Neuron (in vitro differentiated cells): ENCODE results near the genes HNRNPA2B1, HOXA4 and HOXA7.

GRCh38 chr7:26189238-26189449 lies 11.4 kb downstream of the HNRNPA2B1 start:
- PRO-cap: no peak

- PRO-cap: no peak
These were observed 10.0 kb downstream of the HNRNPA2B1 start for GRCh38 chr7:26190470-26190962.

- PRO-cap: no peak
These were observed 8.7 kb downstream of the HNRNPA2B1 start for GRCh38 chr7:26191809-26192321.

- PRO-cap: no peak
These were observed 8.0 kb downstream of the HNRNPA2B1 start for GRCh38 chr7:26192322-26193155.

- PRO-cap: no peak
These were observed 3.1 kb downstream of the HNRNPA2B1 start for GRCh38 chr7:26197289-26198075.

- PRO-cap: bidirectional peak, plus-strand start at chr7:26200993, minus-strand start at chr7:26200746
These were observed at the start of gene HNRNPA2B1 for GRCh38 chr7:26200468-26200856. TSS of gene HNRNPA2B1 (minus strand) at chr7:26200746.

DNA sequence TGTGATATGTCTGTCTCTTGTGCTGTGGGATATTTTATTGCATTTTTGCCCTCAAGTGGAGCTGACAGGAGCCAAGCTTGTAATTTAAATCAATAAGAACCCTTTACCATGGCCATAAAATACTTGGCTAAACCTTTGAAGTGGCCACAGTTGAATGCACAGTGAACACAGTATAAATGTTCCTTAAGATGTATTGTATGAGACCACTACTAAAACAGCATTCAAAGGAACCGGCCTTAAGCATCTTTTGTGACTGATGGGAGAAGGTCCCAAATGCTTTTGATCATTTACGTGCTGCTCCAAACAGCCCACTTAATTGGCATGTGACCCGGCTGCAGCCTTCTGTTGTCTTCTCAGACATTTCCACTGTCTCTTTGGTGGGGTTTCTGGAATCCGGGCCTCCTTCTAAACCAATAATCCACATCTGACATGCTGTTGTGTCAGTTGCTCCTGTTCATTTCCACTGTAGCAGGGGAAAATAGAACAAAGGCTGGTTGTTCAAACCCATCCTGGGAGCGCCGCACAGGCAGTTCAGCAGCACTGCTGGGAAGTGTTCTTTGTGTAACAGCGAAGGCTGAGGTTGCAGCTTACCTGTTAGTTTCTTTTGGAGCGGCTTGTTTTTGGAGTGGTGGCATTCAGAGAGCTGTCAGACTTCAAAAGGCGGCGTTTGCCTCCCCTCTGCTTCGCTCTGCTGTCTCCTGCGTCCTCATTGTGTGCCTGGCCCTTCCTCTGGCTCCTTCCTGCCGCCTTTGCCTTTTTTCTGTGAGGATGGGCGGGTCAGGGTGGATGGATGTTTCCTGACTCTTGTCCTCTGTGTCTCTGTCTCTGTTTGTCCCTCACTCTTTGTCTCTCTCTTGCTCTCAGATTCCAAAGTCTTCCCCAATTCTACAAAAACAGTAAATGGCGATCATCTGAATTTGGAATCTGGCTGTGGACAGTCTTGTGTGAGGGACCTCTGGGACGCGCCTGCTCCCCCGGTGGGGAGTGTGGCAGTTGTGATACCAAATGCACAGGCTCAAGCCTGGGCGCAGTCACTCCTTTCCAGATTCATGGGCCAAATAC lies 149.4 kb downstream of the SNX10 start:
- PRO-cap: bidirectional peak, plus-strand start at position 501 of the sequence, minus-strand start at position 281 of the sequence; bidirectional peak, plus-strand start at position 1,008 of the sequence, minus-strand start at position 764 of the sequence

DNA sequence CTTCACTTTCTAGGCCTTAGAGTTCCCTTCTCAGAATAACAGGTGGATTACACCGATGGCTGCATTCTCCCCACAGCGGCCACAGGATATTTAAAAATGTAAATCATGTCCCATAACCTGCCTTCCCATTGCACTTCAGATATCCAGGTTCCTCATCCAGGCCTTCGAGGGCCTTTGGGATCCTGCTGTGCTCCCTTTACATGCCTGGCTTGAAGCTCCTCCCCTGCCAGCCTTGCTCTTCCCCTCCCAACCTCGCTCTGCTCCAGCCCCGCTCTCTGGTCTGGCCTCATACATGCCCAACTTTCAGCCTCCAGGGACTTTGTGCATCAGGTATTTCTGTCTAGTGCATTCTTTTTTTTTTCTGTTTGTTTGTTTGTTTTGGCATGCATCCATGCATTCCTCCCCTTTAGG lies 160.3 kb downstream of the SNX10 start:
- PRO-cap: no peak

- PRO-cap: no peak
These were observed 226.3 kb downstream of the SKAP2 start for GRCh38 chr7:26638066-26638455.

- PRO-cap: no peak
These were observed 9.7 kb upstream of the HOXA2 start for GRCh38 chr7:27112016-27112715.

DNA sequence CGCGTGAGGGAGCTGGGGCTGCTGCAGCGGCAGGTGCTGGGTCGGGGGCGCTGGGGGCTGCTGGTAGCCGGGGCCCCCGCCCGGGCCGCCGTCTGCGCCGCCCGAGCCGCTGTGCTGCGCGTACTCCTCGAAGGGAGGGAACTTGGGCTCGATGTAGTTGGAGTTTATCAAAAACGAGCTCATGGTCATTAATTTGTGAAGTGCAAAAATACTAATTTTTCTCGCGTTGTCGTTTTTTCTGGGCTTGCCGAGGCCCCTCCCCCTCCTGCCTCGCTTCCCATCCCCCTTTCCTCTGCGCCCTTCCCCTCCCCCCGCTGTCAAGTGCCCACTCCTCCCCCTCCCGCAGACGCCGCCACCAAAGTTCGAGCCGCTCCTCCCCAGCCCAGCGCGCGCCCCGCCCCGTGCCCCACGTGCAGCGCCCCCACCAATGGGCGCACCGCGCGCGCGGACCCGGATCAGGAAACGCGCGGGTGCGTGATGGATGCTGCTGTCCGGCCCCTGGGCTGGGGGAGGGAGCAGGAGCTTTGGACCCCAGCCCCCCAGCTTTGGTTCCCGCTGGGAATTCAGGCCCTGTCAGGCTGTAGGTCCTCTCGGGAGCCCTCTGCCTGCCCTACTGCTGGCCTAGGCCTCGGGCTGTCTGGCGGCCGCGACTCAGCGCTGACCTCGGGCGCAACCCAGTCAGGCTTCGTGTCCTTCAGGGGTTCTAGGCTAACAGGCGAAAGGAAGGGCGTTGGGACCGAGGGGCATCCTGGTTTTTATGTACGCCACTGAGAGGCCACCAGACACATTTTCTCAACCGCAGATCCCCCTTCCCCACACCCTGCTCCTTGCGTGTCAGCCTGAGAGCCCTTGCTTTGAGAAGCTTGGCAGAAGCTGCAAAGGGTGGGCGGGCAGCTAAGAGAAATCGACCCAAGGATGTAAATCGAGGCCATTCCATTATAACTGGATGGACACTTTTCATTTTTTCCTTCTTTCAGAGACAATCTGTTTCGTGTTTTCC lies at the start of gene HOXA4:
TSS of gene HOXA4 (minus strand) at position 213 of the 1,000 bp plus-strand sequence.
- PRO-cap: unidirectional peak, plus-strand start at position 455 of the sequence

DNA sequence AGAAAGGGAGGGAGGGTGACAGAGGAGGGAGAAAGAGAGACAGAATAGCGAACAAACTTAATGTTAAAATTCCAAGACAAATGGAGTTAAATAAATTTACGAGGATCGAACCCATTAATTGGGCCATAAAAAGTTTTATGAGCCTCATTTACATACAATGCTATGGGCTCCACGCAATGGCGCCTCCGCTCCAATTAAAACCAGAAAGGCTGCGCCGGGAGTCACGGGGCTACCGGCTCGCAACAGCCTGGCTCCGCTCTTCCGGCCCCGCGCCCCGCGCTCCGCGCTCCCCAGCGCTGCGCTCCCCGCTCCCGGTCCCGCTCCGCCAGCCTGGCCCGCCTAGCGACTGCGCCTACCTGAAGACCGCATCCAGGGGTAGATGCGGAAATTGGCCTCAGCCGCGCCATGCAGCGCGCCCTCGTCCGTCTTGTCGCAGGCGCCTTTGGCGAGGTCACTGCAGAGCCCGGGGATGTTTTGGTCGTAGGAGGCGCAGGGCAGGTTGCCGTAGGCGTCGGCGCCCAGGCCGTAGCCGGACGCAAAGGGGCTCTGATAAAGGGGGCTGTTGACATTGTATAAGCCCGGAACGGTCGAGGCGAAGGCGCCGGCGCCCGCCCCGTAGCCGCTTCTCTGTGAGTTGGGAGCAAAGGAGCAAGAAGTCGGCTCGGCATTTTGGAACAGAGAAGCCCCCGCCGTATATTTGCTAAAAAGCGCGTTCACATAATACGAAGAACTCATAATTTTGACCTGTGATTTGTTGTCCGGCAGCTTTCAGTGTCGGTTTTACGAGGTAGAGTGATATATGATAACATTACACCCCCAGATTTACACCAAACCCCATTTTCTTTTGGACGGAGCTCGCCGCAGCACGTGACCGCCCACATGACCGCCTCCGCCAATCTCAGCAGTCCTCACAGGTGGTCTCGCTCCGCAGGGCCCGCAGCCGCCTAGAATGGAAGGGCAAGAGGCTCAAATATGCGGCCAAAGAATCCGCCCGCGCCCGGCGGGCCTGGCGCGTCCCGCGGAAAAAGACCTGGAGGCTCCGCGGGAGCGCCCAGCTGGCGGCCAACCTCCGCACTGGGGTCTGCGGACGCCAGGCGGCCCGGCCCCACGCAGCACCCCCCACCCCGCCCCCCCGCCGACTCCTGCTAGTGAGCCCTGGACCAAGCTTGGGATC lies at the start of gene HOXA7:
TSS of gene HOXA7 (minus strand) at position 865 of the 1,174 bp plus-strand sequence.
- PRO-cap: no peak

DNA sequence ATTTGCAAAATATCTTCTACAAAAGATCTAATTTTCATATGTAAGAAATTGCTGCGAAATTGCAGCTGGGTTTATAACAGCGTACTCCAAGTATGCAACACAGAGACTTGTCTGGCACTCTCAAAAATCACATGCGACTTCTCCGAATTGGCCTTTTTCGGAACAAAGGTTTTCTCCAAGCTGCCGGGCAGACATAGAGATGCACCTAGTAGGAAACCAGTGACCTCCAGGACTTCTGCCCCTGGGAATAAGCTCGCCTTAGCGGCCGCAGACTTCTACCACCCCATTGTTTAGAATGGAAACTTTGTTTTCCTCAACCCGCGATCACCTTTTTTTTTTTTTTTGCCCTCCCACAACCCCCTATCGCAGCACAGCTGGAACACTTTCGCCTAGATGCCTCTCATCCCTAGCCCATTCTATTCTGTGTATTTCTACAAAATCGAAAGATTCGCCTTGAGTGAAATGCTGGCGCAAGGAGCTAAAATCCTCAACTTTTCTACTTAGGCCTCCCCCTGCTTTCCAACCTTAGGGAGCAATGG lies 4.9 kb upstream of the HOXA10 start:
- PRO-cap: no peak

GRCh38 chr7:27198646-27199301 lies 1.1 kb downstream of the HOXA13 start:
- PRO-cap: no peak

DNA sequence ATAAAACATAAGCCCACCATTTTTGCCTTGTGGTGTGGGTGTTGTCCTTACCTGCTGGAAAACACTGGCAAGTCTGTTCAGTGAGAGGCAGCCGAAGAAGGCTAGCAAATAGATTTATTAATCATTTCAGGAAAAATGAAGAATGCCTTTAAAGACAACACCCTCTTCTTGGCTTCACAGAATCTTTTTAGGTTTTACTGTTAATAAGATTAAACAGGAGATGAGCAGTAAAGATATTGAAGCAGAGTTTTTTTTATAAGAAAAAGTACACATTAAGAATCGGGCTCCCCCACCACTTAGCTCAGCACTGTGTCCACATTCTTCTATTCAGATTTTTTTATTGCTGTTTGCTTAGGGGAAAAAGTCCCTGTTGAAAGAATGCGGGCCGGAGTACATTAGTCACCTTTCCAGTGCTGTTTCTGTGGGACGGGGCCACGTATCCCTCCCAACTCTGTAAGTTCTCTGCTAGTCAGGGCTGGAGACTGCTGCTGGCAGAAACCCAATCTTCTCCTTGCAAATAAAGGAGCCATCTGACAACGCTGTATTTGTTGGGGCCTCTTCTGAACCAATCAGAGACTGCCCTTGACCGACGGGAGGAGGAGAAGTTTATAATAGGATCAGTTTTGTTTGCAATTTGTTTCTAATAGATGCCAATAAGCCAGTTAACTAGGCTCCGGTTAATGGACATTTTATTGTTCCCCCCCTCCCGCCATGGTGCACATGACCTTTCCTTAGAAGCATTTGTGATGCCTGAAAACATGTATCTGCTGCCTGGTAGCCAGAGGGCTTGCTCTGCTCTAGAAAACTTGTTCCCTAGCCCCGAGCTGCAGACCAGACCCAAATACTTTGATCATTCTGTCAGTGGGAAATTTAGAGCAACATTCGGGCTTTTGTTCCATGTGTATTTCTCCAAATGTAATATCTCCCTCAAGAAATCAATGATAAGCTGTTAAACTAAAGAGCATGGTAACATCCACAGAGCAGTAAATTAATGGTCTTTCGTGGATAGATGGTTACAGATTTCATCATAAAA lies 104.4 kb downstream of the EVX1 start:
- PRO-cap: no peak

DNA sequence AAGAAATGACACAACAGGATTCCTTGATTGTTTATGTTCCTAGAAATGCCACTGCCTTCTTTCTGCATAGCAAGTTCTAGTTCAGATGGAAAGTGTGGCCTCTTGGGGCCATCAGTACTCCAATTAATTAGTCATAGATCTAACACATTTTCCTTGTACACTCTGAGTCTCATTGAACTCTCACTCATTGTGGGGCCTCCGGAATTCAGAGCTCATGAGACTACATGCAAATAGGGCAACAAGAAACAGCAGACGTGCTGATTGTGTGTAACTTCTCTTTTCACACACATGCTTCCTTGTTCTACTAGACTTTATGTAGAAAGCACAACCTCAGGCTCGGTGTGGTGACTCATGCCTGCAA lies 35.3 kb upstream of the HIBADH start:
- PRO-cap: no peak

DNA sequence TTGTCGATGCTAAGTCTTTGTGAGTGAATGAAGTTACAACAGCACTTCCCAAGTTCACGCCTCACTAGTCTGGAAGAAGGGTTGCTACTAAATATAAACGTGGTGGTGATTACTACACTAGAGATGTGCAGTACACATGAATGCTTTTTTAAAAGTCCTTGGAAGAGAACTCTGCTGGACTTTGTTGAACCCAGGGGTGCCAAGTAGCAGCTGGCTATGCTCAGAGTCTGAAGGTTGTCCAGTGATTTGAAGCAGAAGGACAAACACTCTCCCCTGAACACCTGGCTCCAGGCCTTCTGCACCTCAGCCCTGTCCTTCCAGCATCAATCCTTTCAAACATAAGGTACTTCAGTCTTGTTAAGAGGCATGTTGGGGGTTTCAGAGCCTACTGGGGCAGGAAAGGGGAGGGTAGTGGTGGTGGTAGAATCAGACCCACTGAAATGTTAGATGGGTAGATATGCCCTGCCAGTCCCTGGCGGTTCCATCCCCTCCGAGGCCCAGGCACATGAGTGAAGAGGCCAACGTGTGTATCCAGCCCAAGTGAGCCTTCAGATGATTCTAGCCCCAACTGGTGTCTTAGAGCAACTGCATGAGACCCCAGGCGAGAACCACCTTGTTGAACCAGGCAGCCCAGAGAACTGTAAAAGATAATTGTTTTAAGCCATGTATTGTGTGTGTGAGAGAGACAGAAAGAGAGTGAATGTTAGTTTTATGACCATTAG lies 94.4 kb downstream of the TAX1BP1 start:
- PRO-cap: no peak

- PRO-cap: no peak
These were observed 123.9 kb downstream of the TAX1BP1 start for GRCh38 chr7:27863760-27864350.

DNA sequence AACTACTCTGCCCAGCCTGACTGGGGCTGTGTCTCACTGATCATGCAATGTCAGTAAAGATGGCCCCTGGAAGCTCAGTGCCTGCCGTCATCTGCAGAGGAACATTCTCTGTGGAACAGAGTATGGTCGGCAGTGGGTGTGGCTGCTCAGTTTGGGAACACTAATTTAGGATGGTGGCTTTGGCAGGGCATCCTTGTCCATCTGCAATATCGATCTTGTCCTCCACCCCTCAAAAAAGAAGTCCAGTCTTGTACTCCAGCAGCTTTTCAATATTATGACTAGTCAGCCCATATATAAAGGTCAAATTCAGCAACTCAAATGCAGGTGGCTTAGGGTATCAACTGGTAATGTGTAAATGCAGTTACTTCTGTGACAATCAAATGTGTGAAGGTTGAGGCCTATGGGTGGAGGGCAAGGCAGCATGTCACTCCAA lies 214.3 kb downstream of the TAX1BP1 start:
- PRO-cap: no peak

- PRO-cap: no peak
These were observed 67.5 kb downstream of the JAZF1 start for GRCh38 chr7:28112956-28113705.